Pulmonary artery (tissue), 1 donor: ENCODE data around the genes PEX7, OLIG3 and PBOV1.

- PRO-cap, result unidirectional peak, plus-strand start at chr6:136761851
These were observed 30.4 kb downstream of the MAP3K5 start for GRCh38 chr6:136761419-136762694.

GRCh38 chr6:136822037-136822651 is at the start of gene PEX7:
Gene PEX7 (plus strand): TSS chr6:136822592.
- PRO-cap, result bidirectional peak, plus-strand start at chr6:136822592, minus-strand start at chr6:136822480

- PRO-cap, result no peak
These were observed 40.6 kb downstream of the SLC35D3 start for GRCh38 chr6:136962635-136963113.

DNA sequence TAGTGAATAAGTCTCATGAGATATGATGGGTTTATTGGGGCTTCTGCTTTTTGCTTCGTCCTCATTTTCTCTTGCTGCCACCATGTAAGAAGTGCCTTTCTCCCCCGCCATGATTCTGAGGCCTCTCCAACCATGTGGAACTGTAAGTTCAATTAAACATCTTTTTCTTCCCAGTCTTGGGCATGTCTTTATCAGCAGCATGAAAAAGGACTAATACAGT is 11.7 kb downstream of the IFNGR1 start:
- PRO-cap, result no peak

DNA sequence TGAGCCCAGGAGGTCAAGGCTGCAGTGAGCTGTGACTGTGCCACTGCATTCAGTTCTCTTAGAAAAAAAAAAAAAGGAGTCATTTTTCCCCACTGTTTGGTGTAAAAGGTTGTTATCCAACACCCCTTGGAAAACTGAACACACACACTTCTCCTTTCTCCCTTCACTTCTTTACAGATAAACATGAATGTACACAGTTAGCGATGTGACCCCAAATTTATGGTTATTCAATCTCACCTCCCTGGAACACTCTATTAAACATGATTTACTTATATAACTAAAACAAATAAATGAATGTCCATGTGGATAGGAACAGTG is 9.0 kb downstream of the IFNGR1 start:
- PRO-cap, result no peak

GRCh38 chr6:137211879-137212251 is 7.3 kb downstream of the IFNGR1 start:
- PRO-cap, result no peak

- PRO-cap, result no peak
These were observed 3.2 kb upstream of the IFNGR1 start for GRCh38 chr6:137222109-137222975.

GRCh38 chr6:137341563-137342184 is 122.5 kb upstream of the IFNGR1 start:
- PRO-cap, result no peak

DNA sequence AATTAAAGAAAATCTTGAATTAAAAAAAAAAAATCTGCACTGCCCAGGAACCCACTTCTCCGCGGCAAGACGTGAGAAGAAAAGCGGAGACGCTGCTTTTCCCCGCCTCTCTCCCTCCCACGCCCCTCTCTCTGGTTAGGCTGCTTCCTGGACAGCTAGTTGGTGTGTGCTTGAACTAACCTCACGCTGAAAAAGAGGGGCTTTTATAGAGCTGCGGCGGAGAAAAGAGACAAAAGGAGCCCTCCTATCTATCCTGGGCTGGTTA is at the start of gene OLIG3:
Gene OLIG3, minus strand, starts transcription at position 177 of the 265 bp plus-strand sequence.
- PRO-cap, result no peak

- PRO-cap, result no peak
These were observed 153.9 kb upstream of the OLIG3 start for GRCh38 chr6:137648098-137648404.

GRCh38 chr6:137863296-137863703 is 3.8 kb upstream of the TNFAIP3 start:
- PRO-cap, result no peak

GRCh38 chr6:137879014-137879386 is 11.9 kb downstream of the TNFAIP3 start:
- PRO-cap, result no peak

- PRO-cap, result no peak
These were observed 16.5 kb downstream of the TNFAIP3 start for GRCh38 chr6:137883145-137884301.

GRCh38 chr6:138218201-138218834 is at the start of gene PBOV1:
Gene PBOV1 (minus strand): TSS chr6:138218491.
- PRO-cap, result no peak

GRCh38 chr6:138334286-138335138 is 43.2 kb upstream of the SMIM28 start:
- PRO-cap, result no peak

- PRO-cap, result no peak
These were observed 37.8 kb downstream of the HEBP2 start for GRCh38 chr6:138441710-138442336.

GRCh38 chr6:138503408-138503881 is 4.2 kb upstream of the NHSL1 start:
- PRO-cap, result no peak

DNA sequence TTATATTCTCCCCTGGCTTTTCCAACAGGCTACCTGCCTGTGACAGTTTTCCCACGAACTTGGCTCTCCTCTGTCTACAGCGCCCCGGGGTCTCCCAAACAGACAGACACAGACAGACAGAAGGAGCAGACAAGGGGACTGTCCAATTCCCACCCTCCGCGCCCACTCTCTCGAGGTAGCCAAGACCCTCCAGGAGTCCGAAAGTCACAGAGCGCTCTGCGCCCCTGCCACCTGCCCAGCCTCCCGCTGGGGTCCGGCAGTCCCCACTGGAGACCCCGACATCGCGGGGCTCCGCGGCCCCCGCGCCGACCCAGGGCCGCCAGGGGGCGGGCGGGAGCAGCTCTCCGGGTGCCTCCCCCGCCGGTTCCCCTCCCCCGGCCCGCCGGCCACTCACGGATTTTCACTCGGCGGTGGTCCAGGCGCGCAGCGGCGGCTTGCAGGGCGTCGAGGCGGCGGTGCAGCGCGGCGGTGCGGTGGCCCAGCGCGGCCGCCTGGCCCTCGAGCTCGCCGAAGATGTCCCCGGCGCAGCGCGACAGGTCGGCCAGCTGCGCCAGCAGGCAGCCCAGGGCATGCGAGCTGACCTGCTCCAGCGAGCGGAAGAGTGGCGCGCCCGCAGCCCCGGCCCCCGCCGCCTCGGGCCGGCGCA is 81.4 kb upstream of the CCDC28A start:
- PRO-cap, result bidirectional peak, plus-strand start at position 403 of the sequence, minus-strand start at position 310 of the sequence

DNA sequence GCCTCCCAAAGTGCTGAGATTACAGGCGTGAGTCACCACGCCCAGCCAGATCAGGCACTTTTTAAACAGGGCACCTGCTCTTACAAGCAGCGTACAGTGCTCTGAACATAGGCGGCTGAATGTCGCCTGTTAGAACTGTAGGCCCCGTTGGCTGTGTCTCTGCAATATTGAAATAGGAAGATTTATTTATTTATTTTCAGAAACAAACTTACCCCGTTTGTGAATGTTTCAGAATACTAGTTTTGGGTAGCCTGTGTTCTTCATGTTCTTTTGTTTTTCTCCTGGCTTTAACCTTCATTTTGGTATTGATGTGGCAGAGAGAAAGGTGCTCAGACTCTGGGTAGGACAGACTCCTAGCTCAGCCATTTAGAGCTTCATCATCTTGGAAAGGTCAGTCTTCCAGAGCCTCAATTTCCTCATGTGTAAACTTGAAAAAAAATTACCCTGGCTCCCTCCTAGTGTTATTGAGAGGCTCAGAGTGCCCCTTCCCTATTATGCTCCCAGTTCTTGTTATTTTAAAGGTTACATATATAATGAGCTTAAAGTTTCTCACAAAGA is 2.1 kb downstream of the HECA start:
- PRO-cap, result no peak

DNA sequence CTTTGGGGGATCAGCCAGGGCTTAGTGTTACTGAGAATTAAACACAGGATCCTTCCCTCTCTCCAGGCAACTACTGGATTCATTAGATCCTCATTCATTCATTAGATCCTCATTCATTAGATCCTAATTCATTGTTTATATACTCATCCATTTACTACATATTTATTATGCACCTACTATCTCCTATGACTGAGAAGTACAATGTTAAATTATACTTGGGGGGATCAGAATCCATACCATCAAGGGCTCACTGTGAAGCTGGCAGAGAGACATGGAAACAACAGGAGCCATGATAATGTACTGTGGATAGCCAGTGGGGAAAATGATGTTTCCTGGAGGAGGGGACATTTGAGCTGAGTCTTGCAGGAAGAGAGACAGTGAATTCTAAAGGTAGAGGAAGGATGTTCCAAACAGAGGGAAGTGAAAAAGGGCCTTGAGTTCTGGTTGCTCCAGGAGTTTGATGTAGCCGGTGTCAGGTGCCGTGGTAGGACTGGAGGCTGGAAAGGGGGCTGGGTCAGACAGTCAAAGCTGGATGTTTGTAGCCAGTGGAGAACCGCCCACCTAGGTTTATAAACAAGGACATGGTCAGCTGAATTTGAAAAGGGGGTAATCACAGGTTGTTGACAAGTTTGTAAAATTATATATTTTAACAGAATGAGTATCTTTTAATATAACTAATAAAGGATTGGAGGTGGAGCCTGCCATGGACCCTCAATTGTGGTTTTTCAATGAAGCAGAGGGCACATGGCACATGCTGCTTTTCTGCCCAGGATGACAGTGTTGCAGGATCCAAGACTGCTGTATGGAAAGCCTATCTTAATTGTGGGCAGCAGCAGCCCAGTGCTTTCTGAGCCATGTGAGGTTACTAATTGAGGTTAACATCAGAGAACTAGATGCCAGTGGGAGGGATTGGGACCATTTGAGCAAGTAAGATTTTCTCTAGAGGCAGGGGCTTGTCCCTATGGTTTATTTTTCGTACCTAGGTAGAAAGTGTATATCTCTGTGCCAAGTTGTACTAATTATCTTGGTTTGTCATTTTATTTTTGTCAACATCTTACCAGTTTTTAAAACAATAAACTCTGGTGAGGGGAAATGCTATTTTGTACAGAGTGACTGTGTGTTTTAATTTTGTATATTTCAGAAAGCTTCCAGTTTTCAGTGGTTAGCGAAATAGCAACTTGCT is 9.6 kb downstream of the HECA start:
- PRO-cap, result no peak